ENCODE results near the genes HTR1D and ID3.

GRCh38 chr1:22418676-22419235, 32.9 kb upstream of the ZBTB40 start:
- PRO-cap: no peak
- RAMPAGE, long total RNA, 4 experiments: no peak in any of the 4 experiments

- PRO-cap: unidirectional peak, plus-strand start at chr1:22510095; unidirectional peak, plus-strand start at chr1:22510322
- RAMPAGE, long total RNA, 4 experiments: no peak in any of the 4 experiments
Observed at GRCh38 chr1:22509861-22510398, 53.4 kb upstream of the EPHA8 start.

GRCh38 chr1:22536422-22536920, 26.8 kb upstream of the EPHA8 start:
- PRO-cap: no peak
- RAMPAGE, long total RNA, 4 experiments: no peak in any of the 4 experiments

DNA sequence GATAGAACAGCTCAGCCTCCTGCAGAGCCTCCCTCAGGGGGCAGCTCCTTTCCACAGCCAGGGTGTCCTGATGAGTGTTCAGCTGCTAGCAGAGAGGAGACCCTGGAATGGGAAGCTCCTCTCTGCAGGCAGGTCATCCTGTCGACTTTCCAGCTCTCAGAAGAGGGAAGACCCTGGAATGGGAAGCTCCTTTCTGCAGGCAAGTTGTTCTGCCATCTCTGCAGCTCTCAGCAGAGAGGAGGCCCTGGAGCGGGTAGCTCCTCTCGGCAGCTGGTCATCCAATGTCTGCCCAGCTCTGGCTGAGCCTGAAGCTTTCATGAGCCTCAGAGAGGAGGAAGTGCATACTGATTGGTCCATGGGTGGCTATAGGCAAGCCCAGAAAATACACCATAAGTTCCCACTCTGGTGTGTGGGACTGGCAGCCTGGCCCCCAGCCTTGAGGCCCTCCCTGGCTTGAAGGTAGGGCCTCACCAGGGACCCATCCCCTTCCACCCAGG, 1.7 kb upstream of the C1QA start:
- PRO-cap: no peak
- RAMPAGE, long total RNA, 4 experiments: no peak in any of the 4 experiments

DNA sequence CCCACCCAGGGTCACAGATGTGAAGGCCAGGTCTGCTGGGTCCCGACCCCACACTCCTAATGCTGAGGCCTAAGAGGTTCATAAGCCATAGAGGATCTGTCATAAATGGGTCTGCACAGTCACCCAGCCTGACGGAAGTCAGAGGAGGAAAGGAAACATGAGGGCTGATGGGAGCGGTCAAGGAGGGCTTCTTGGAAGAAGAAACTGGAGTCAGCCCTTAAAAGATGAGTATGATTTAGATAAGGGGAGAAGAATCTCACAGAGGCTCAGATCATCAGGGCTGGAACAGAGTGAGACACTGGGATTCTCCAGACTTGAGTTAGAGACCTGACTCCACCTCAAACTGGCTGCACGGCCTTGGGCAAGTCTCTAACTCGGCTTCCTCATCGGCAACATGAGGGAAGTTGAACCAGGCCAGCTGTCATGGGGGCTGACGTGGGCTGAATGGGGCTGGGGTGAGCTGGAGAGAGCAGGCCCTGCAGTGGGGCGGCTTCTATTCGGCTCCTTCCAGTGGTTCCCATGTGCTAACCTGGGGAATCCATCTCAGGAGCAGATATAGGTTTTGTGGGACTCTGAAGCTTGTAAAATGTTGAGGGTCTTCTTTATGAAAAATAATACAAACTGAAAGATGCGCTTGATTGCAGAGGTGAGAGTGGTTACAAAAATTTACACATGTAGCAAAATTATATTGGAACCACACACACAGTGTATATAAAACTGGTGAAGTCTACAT, 2.5 kb downstream of the C1QC start:
- PRO-cap: no peak
- RAMPAGE, long total RNA, 4 experiments: no peak in any of the 4 experiments

GRCh38 chr1:22916332-22916829, 56.3 kb downstream of the LACTBL1 start:
- PRO-cap: no peak
- RAMPAGE, long total RNA, 4 experiments: no peak in any of the 4 experiments

- PRO-cap: no peak
- RAMPAGE, long total RNA, 4 experiments: no peak in any of the 4 experiments
Observed at GRCh38 chr1:23019973-23020474, 756 bp downstream of the KDM1A start.

- PRO-cap: no peak
- RAMPAGE, long total RNA, 4 experiments: start-site peak on the plus strand in 1 of 4 experiments, at chr1:23030088-23030632 at its widest, 26 reads per replicate
Observed at GRCh38 chr1:23030209-23030699, 11.0 kb downstream of the KDM1A start.

DNA sequence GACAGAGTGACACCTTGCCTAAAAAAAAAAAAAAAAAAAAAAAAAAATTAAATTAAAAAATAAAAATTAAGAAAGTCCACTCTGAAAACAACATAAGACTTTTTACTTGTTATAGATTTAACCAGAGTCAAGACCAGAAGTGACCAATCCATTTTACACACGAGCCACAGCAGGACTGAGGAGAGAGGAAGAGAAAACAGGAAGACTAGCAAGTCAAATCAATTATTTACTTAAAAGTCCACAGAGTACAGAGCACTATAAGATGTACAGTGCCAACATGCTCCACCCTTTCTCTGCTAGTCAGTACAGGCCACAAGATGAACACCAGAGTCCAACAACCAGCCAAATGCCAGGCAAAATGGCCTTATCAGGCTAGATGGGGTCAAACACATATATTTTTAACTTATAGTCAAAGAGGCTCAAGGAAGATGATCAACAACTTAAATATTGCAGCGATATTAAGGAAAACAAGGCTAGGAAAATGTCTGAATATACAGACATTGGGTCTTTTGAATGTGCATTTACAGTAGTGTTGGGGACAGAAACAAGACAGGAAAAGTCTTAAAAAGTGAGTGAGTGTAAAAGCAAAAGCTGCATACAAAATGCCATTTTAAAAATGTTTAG, 68.1 kb downstream of the HTR1D start:
- PRO-cap: no peak
- RAMPAGE, long total RNA, 4 experiments: no peak in any of the 4 experiments

GRCh38 chr1:23167025-23168135, 49.9 kb downstream of the HTR1D start:
- PRO-cap: unidirectional peak, plus-strand start at chr1:23167470
- RAMPAGE, long total RNA, 4 experiments: no peak in any of the 4 experiments

DNA sequence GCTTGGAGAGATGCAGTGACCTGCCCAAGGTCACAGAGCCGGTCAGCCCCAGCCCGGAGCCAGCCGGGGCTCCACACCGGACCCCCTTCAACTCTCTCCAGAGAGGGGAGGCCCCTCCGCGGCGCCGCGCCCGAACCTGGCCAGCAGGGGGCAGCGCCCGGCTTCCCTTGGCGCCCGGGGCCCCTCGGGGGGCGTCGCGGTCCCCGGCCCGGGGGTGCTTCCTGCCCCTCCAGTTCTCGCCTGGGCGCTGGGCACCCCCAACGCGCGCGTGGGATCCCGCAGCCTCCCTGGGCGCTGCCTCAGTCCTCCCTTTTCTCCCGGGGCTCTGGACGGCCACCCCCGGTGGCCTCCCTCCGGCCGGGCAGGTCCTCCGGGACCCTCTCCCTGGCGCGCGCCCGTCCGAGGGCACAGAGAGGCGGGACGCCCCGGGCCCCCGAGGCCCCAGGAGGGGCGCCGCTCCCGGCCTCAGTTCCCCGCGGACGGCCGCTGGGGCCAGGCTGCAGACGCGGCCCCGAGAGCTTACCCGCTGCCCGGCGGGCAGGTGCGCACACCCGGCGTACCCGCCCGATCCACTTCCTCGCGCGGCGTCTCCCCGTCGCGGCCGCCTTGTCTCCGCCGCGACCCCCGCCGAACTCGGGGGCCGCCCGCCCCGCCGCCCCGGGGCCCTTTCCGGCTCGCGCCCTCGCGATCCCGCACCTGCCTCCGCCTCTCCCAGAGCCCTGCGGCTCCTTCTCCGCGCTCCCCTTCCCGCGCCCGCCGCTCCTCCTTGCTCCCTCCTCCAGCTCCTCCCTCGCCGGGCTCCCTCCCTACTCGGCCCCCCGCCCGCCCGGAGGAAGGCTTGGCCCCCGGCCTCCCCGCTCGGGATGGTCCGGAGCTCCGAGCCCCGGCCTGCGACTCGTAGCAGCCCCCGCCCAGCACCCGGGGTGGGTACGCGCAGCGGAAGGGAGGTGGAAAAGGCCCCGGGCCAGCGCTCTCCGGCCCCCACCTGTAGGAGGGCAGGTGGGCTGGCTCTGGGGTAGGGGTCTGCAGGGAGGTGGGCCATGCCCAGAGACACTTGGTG, at the start of gene HTR1D:
Gene HTR1D, minus strand, starts transcription at position 735 of the 1,060 bp plus-strand sequence.
- PRO-cap: no peak
- RAMPAGE, long total RNA, 4 experiments: no peak in any of the 4 experiments

- PRO-cap: no peak
- RAMPAGE, long total RNA, 4 experiments: no peak in any of the 4 experiments
Observed at GRCh38 chr1:23321227-23321975, 22.7 kb downstream of the HNRNPR start.

- PRO-cap: no peak
- RAMPAGE, long total RNA, 4 experiments: no peak in any of the 4 experiments
Observed at GRCh38 chr1:23402040-23402940, 22.3 kb downstream of the TCEA3 start.

DNA sequence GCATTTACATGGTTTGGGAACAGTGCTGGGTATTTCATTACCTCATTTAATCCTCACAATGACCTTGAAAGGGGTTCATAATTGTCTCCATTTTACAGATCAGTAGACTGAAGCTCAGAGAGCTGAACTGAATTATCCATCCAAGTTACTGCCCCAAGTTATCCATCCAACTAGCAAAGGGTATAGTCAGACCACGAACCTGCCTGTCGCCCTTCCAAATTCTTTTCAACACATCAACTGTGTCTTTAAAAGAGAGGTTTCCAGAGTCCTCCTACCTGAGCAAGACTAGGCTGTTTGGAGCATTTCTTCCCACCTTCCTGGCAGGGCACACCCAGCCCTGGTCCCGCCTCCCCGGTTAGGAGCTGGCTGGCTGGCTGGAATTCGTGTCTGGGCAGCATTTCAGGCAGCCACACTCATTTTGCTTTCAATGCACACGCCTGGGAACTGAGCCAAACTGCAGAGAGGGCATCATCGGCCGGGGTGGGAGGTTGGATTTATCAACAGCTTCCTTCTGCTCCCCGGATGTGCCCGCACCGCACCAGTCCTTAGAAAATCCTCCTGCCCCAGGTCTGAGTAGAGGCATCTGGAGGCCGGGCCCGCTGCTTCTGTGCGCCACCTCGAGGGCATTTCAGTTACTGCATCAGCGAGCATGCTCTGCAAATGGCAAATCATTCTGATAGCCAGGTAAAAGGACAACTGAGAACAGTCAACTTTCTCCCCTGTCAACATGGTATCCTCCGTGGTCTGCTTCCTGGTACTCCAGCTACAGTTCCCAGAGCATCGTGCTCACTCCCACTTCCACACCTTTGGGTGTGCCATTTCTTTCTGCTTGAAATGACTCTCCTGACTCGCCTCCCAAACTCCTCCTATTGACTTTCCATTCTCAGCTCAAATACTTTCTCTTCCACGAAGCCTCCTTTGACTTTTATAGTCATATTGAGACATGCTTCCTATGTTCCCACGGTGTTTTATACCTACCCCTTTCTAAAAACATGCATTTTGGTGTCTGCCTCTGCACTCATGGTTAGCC, 20.7 kb downstream of the TCEA3 start:
- PRO-cap: no peak
- RAMPAGE, long total RNA, 4 experiments: no peak in any of the 4 experiments

GRCh38 chr1:23480413-23481184, 3.4 kb downstream of the ASAP3 start:
- PRO-cap: no peak
- RAMPAGE, long total RNA, 4 experiments: no peak in any of the 4 experiments

- PRO-cap: bidirectional peak, plus-strand start at chr1:23559644, minus-strand start at chr1:23559436
- RAMPAGE, long total RNA, 4 experiments: start-site peak on the plus strand in 2 of 4 experiments, at chr1:23559628-23559671 at its widest, 6 to 18 reads per replicate; start-site peak on the minus strand in 2 of 4 experiments, at chr1:23559441-23559503 at its widest, 950 to 3,639 reads per replicate
Observed at GRCh38 chr1:23558763-23559730, at the start of gene ID3. TSS of gene ID3 (minus strand) at chr1:23559501.

DNA sequence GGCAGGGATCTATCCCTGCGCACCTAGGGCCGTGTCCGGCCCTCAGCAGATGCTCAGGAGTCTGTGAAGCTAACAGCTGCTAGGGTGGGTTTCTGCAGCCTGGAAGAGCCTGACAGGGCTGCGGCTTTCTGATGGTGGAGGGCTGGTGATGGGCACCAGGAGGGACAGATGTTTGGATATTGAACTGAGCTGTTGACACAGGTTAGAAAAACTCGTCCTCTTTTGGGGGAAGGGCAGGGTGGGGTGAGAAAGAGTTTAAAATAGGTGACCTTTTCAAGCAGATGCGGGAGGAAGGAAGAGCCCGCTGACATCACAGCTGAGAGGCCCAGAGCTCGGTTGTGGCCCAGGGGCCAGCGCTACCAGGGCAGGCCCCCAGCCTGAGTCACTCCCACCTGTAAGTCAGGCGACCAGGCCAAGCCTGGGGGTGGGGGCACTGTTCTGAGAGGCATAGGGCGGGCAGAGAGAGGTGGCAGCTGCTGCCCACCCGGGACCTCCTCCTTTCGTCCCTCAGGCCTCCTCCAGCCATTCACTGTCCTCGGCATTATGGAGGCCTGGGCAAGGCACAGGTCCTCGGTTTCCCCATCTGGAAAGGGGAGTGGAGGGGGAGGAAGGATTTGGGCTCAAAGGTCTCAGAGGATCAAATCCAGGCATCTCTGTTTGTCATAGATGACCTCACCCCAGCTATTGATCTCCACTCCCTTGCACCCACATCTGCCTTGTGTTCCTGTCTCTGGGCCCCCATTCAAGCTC, 32.3 kb upstream of the ID3 start:
- PRO-cap: no peak
- RAMPAGE, long total RNA, 4 experiments: no peak in any of the 4 experiments

GRCh38 chr1:23592469-23592954, 33.2 kb upstream of the ID3 start:
- PRO-cap: no peak
- RAMPAGE, long total RNA, 4 experiments: no peak in any of the 4 experiments

- PRO-cap: no peak
- RAMPAGE, long total RNA, 4 experiments: no peak in any of the 4 experiments
Observed at GRCh38 chr1:23694163-23695039, 2.8 kb downstream of the RPL11 start.

DNA sequence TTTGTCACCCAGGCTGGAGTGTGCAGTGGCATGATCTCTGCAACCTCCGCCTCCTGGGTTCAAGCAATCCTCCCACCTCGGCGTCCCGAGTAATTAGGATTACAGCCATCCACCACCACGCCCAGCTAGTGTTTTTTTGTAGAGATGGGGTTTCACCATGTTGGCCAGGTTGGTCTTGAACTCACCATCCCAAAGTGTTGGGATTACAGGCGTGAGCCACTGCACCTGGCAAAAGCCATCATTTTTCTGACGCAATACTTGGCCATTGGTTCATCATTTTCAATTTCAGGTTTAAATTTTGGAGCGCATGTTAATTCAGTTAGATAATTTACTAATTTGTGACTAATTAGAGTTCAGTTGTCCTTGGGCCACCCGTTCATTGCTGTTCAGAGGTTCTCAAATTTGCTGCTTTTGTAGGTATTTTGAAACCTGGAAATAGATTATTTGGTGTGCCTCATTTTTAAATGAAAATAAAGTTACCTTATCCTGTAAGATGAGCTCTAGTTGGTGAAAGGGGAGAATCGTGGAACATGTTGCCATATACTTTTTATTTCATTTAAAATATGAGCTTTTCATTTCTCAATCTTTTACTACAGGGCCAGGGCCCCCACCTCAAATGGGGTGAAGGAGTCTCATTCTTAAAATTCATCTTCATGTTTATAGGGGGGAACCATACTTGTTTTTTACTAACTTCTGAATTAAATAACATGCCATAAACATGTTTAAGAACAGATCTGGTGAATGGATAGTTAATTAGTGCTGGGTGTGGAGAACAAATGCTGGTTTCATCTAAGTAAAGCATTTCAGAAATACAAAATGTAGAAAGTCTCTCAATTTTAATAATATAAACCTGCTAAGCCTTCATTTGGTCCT, 6.2 kb downstream of the RPL11 start:
- PRO-cap: no peak
- RAMPAGE, long total RNA, 4 experiments: no peak in any of the 4 experiments